Cerebellum (tissue), 5 donors: ENCODE measurements around the genes ADARB2 and PFKP.

DNA sequence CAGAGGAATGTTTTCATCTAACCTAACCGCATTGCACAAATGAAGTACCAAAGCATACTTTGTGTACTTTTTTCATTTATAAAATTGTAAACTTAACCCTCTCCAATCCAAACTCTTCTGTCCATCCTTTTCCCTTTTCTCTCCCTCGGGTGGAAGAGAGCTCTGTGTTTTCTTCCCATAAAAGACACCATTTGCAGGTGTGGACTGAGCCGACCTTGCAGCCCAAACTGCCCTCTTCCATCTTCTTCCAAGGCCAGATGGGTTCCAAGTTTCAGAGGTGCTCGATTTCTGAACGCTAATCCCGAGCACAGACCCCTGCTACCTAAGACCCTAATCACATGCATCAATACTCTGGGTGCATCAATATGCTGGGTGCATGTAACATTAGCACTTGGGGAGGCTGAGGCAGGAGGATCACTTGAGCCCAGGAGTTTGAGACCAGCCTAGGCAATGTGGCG, 158.7 kb downstream of the ZMYND11 start:
- PRO-cap, 3 experiments, result no peak in any of the 3 experiments
- RAMPAGE, long total RNA, result no peak

- PRO-cap, 3 experiments, result no peak in any of the 3 experiments
- RAMPAGE, long total RNA, result no peak
Observed at GRCh38 chr10:306484-307500, 171.5 kb downstream of the ZMYND11 start.

- PRO-cap, 3 experiments, result no peak in any of the 3 experiments
- RAMPAGE, long total RNA, result no peak
Observed at GRCh38 chr10:513257-513819, 176.1 kb downstream of the DIP2C start.

DNA sequence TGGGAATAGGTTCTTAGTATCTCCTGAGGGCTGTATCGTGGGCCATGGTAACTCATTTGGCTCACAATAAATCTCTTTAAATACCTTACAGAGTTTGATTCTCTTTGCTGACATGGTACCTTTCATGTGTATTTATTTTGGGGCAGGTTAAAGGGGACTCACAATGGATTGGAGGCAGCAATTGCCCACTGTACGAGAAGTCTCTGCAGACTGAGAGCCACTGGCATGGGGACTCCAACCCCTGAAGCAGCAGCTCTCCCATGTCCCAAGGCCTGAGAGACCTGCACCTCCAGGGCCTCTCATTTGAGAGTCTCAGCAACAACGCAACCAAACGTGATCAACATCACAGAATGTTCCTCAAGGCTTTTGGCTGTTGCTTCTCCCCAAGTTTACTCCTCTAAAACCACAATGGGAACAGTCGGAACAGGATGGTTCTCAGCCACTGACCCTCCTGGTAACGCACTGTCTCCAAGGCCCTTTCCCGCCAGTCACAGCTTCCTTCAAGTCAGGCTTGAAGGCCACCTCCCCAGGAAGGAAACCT, 128.2 kb downstream of the DIP2C start:
- PRO-cap, 3 experiments, result no peak in any of the 3 experiments
- RAMPAGE, long total RNA, result no peak

GRCh38 chr10:561689-562239, 127.7 kb downstream of the DIP2C start:
- PRO-cap, 3 experiments, result no peak in any of the 3 experiments
- RAMPAGE, long total RNA, result no peak

DNA sequence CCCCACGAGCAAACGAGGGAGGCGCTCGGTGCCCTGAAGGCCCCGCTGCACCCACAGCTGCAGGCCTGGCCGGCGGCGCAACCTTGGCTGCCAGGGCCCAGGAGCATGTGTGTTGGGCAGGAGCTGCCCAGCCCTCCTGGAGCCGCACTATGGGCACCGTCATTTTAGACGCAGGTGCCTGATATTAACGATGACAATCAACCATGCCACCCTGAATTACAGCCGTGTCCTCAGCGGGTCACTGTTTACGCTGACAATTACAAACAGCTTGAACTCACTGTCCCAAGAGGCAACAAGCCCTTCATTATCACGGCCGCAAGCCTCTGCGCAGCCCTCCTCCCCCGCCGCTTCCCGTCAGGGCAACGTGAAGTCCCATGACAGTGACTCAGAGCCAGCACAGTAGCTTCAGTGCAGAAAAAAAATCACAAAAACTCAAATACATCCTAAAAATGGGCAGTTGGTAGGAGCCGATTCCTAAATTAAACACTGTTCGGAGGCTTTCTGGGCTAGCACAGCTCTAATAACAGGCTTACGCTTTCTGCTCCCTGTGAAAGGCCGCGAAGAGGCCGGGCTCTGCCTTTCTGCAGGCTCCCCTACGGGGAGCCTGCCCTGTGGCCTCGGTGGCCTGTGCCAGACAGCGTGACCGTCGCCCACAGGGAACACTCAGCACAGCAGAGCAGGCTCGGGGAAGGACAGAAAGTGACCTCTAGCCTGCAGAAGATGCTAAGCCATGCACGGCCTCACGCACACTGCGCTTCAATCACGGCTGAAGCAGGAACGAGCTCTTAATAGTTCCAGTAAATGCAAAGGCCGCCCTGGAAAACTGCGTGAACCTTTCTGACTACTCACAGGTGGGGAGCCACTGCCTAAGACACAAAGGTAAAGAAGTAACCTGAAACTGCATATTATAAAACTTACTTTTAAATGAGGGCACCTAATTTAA, 64.3 kb downstream of the DIP2C start:
- PRO-cap, 3 experiments, result no peak in any of the 3 experiments
- RAMPAGE, long total RNA, result no peak

DNA sequence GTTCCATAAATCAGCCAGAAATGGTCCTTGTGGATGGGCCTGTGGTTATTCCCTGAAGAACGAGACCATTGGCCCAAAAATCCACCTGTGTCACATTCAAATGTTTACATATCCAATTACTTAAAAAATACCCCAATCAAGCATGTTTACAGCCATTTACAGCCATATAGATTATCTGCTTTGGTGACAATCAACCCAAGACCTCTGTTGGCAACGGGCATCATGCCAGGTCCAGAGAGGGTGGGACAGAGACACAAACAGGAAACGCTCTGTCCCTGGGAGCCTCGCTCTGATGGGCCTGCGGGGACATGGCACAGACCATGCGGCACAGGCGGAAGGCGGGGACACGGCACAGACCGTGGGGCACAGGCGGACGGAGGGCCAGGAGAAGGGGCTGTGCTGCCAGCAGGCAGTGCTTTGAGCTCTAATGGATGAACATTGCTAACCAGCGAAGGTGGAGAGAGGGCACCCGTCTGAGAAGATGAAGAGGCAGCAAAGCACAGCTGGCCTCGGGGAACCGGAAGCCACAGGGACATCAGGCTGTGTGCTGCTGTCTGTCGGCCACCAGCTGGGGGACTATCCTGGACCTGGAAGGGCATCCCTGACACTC, 61.1 kb downstream of the DIP2C start:
- PRO-cap, 3 experiments, result no peak in any of the 3 experiments
- RAMPAGE, long total RNA, result no peak

- PRO-cap, 3 experiments, result no peak in any of the 3 experiments
- RAMPAGE, long total RNA, result no peak
Observed at GRCh38 chr10:649648-650485, 39.6 kb downstream of the DIP2C start.

GRCh38 chr10:663695-664689, 25.5 kb downstream of the DIP2C start:
- PRO-cap, 3 experiments, result no peak in any of the 3 experiments
- RAMPAGE, long total RNA, result no peak

DNA sequence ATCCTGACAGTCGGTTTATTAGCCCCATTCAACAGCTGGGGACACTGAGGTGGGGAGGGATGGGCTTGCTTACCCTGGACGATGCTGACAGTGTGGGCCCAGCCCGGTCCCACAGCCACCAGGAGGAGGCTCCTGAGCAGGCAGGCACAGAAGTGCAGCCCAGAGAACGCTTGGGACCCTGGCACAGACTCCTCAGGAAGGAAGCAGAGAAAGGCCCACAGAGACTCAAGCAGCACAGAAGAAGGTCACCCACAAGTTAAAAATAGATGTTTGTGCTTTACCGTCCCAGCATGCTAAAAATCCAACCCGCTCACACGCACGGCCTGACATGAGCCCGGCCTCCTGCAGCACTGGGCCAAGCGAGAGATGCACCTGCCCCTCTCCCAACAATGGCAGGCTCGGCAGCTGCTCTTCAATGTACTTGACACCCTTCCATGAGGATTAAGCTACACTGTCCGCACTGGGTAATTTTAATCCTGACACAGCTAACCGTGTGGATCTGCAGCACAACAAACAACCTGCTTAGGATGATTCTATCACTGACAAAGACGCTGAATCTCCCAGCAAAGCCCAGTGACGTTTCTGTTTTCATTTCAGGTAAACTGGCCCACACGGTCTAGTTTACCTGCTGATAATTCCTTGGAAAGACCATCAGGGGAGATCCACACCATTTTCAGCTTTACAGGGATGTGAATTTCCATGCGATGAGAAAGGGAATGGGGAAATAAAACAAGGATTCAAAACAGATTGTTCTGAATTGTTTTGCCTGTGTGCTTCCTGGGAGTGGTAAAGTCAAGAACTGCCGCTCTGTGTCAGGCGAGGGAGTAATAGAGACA, 9.3 kb downstream of the DIP2C start:
- PRO-cap, 3 experiments, result no peak in any of the 3 experiments
- RAMPAGE, long total RNA, result no peak

GRCh38 chr10:690410-691109, 1.1 kb upstream of the DIP2C start:
- PRO-cap, 3 experiments, result no peak in any of the 3 experiments
- RAMPAGE, long total RNA, result no peak

DNA sequence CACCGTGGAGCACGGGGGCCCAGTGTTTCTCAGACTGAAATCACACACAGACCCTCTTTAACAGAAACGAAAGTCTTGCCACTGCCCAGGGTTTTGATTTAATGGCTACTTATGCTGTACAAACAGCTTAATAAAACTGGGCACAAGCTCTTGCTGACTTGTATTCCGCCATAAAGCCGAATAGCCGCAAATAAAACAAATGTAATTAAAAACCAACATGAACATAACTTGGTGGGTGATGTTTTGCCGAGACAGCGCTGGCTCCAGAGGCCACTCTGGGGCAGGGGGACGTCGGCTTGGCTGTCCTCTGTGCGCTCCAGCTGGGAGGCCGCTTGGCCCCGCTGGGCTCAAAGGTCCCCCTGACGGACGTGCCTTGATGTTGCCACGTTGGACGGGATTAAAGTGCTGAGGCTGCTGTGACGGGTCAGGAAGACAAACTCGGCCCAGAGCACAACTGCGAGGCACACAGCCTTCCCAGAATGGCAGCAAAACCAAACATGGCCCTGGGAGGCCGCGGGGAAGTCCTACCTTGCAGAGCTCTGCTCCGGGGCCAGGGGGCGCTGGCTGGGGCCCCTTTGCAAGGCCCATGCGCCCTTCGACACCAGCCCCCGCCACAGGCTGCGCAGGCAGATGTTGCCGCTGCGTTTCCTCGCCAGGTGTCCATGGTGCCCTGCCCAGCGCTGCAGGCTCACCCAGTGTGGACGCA, 99.3 kb upstream of the DIP2C start:
- PRO-cap, 3 experiments, result no peak in any of the 3 experiments
- RAMPAGE, long total RNA, result no peak

DNA sequence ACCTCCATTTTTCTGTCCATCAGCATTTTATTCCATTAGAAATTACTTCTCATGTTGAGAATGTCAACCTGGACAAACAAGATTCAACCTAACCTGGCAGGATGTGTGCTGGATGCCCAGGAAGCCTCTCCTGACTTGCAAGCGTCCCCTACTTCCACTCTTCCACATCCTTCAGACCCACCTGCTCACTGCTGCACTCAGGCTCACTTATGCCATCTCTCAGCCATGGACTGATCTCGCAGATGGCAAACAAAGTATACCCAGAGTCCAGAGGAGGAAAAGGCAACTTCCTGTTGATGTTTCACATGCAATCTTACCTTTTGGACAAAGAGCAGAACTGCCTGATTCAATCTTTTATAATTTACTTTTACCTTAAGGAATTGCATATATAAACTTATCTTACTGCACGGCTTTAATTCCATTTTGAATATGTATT, 28.5 kb downstream of the LARP4B start:
- PRO-cap, 3 experiments, result no peak in any of the 3 experiments
- RAMPAGE, long total RNA, result no peak

- PRO-cap, 3 experiments, result no peak in any of the 3 experiments
- RAMPAGE, long total RNA, result no peak
Observed at GRCh38 chr10:911274-912040, 20.0 kb downstream of the LARP4B start.

DNA sequence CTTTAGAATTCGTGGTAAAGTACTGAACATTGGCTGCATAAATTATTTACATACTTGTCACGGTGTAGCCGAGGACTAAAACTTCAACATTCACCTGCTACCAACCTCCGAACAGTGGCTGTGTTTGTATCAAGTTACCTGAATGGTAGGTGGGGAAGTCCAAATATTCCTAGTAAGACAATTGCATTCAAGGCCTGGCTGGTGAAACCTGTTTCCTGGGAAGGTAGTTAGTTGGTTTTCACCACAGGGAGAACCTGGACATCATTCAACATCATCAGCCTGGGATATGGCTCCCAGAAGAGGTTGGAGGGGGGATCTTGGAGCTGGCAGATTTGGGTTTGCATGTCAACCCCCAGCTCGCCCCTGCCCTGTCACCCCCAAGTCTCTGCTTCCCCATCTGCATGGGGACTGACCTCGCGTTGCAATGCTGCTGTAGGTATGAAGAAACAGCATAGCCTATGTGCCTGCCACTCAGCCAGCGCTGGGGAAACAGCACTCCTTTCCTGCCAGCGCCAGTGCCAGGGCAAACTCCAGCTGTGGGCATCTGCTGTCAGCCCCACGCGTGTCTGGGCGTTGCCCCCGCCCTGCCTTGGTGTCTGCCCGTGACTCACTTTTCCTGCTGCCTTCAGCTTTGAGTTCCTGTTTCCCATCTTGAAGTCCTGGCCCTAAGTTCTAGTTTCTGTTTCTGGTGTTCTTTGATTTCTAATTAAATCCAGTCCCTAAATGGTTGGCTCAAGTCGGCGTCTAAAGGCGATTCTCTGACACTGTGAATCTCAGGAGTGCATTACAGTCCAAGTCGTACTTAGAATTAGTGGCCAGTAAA, 12.8 kb upstream of the LARP4B start:
- PRO-cap, 3 experiments, result no peak in any of the 3 experiments
- RAMPAGE, long total RNA, result no peak

DNA sequence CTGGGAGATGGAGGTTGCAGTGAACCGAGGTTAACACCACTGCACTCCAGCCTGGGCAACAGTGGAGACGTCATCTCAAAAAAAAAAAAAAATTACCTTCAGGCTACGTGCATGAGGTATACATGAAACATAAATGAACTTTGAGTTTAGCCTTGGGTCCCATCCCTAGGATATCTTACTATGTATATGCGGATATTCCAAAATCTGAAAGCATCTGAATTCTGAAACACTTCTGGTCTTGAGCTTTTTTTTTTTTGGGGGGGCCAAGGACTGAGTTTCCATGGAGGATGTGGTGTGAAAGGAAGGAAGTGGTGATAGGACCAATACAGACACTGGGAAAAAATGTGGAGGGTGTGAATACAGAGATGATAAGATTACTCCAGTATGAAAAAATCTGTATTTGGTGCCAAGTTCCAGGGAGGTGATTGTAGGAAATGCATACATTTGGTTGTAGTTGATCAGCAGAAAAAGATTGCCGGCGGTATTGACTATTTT, 5.6 kb downstream of the WDR37 start:
- PRO-cap, 3 experiments, result no peak in any of the 3 experiments
- RAMPAGE, long total RNA, result no peak

- PRO-cap, 3 experiments, result peak in 1 of 3 experiments; most common minus-strand start chr10:1293919 (in 1)
- RAMPAGE, long total RNA, result no peak
Observed at GRCh38 chr10:1293629-1294357, 237.6 kb downstream of the WDR37 start.

DNA sequence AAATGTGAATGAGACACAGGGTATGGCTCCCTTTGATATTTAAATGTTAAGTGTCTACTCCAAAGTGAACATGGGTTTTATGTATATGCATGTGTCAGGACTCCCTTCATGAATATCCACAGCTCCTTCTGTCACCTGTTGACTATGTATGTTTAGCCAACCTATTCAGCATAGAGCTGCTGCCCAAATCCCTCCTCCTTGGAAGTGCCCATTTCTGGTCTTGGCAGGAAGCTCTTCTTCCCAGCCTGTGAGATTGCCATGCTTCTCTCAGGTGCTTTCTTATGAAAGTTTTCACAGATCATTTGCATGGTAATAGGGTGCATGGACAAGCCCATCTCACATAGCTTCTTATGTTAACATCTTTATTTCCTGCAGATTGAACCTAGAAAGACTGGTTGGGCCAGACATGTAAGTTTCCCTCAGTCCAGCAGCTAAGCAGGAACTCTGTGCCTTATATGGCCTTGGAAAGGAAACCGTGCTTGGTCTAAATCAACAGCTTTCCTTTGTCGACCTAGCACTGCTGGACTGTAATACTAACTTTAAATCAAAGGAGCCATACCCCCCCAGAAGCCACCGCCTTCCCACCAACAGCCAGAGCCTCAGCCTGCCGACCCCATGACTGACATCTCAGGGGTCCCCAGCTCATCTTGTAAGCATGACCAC, 288.9 kb downstream of the ADARB2 start:
- PRO-cap, 3 experiments, result no peak in any of the 3 experiments
- RAMPAGE, long total RNA, result no peak

DNA sequence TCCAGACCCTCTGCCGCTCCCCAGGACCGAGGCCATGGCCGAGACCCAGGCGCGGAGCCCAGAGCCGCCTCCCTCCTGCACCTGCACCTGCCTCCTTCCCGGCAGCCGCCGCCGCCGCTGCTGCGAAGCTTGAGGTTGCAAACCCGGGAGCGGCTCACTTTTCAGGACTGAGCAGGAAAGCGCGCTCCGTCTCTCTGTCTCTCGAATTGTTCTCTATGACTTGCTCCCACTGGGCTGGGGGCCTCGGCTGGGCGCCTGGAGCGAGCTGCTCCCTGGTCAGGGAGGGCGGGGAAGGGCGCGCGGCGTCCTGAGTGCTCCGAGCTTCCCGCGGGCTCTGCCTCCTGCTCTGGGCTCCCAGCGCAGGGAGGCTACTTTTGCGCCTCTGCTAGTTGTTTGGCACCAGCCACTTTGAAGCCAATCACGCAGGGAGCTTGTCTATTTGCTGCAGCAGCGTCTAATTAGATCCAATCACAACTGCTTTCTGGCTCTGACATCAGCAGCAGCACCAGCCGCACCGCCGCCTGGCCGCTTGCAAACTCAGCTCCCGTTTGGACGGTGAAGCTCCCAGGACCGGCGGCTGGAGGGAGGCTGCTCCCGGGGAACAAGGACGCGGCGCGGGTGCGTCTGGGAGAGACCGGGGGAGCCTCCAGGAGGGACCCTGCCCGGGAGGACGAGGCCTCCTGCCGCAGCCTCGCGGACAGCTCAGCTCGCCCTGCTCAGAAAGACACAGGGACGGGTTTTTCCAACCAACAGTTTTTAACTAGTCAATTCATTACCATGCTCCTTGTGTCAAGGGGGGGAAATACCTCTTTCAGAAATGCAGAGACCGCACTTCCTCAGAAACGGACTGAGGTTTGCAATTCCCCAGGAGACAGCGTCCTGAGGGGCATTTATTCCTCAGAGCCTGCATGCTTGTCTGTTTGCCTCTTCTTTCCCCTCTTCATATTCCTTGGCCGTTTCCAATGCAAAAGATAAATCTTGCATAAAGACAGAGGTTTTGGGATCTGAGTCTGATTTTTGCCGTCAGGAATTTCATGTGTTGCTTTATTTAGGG, at the start of gene ADARB2:
Gene ADARB2 (minus strand): TSS at position 411 of the 1,054 bp plus-strand sequence.
- PRO-cap, 3 experiments, result peak in 1 of 3 experiments; most common plus-strand start position 547 of the sequence (in 1); most common minus-strand start position 348 of the sequence (in 1)
- RAMPAGE, long total RNA, result no peak

DNA sequence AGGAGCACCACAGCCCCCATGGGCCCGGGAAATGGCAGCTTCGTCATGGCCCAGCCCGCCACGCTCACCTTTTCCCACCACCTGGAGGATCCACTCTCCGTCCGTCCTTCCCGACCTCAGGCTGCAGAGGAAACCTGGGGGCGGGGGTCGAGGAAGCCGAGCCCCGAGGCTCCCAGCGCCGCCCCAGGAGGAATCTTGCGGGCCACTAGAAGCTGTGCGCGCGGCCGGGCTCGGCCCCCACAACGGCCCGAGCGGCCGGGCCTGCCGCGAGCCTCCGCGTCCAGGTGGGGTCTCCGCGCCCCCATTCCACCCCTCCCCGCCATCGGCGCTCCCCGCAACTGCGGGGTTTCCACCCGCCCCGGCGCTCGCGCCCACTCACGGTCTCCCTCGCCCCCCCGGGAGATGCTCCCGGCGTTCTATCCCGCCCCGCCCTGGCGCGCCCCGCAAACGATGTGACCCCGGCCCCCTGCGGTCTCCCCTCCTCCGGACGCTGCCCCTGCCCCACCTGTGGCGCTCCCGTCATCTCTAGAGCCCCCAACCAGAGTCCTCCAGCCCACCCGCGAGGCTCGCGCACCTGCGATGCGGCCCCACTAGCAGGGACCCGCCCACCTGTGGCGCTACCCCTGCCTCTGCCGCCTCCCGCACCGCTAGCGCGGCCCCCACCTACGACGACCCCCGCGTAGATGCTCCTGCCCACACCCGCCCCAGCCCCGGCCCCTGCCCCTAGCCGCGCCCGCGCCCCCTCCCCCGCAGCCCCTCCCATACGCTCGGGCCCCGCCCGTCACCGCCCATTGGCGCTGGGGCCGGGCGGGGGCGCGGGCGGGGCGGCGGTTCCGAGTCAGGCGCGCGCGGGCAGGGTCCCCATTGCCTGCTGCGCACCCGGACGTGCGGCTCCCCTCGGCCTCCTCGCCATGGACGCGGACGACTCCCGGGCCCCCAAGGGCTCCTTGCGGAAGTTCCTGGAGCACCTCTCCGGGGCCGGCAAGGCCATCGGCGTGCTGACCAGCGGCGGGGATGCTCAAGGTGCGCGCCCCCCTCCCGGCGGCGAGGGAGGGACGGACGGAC, at the start of gene PFKP:
Gene PFKP (plus strand): TSS at position 864 of the 1,065 bp plus-strand sequence.
- PRO-cap, 3 experiments, result peak in 3 of 3 experiments; most common plus-strand start position 864 of the sequence (in 3); most common minus-strand start position 691 of the sequence (in 1)
- RAMPAGE, long total RNA, result no peak